Trachea (tissue), 1 donor: ENCODE measurements around the genes KLRG2 and HIPK2.

DNA sequence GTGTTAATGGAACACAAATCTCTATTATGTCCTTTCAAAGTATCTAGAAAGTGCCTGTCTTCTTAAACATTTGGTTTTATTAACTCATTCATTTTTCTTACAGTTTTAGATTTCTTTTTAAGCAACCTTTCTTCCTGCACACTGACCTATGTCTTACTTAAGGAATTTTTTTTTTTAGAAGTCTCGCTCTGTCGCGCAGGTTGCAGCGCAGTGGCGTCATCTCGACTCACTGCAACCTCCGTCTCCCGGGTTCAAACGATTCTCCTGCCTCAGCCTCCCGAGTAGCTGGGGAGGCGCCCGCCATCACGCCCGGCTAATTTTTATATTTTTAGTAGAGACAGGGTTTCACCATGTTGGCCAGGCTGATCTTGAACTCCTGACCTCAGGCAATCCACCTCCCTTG is 1.2 kb upstream of the LUC7L2 start:
- PRO-cap = no peak

DNA sequence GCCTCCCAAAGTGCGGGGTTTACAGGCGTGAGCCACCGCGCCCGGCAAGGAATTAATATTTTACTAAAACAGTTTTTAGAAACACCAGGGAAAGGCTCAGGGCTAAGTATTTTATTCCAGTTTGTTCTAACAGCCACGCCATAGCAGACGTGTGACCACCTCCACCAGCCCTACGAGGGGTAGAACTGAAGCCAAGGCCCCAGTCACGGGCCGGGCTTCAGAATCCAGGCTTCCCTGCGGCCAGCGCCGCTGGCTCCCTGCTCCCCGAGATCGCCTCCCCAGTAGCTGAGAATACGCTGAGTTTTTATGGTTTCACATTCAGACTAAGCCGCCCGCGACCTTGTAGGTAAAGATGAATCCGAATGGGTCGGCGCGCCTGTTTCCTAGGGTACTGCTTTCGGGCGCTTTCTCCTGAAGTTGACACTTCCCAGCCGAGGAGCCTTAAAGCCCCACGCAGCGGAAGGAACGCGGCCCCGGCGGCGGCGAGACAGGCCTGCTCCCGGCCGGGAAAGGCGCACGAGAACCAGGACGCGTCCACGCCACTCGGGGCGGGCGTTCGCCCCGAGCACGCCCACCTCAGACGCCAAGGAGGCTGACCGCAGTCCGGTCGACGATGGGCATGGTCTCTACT is 645 bp upstream of the LUC7L2 start:
- PRO-cap = bidirectional peak, plus-strand start at position 579 of the sequence, minus-strand start at position 495 of the sequence

DNA sequence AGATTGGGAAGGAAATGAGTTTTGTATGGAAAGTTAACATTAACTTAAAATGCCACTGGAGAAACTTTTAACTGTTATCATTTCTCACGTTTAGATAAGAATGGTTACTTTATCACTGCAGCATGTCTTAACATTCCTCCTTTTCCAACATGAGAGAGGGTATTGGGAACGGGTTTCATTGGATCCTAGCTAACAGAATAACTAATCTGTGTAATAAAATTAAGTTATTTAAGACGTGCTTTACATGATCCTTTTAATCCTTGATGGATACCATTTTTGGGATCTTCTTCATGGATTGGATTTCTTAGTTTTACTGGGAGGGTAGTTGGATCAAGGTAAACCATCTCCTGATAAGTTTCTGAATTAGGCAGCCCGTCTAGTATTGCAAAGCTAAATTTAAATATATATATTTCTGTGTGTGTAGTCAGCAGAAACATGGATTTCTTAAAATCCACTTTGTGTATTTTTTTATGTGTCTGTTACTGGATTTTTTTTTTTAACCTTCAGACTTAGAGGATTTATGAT is 2.0 kb downstream of the LUC7L2 start:
- PRO-cap = no peak

GRCh38 chr7:139384124-139384498 is 24.4 kb downstream of the LUC7L2 start:
- PRO-cap = no peak

DNA sequence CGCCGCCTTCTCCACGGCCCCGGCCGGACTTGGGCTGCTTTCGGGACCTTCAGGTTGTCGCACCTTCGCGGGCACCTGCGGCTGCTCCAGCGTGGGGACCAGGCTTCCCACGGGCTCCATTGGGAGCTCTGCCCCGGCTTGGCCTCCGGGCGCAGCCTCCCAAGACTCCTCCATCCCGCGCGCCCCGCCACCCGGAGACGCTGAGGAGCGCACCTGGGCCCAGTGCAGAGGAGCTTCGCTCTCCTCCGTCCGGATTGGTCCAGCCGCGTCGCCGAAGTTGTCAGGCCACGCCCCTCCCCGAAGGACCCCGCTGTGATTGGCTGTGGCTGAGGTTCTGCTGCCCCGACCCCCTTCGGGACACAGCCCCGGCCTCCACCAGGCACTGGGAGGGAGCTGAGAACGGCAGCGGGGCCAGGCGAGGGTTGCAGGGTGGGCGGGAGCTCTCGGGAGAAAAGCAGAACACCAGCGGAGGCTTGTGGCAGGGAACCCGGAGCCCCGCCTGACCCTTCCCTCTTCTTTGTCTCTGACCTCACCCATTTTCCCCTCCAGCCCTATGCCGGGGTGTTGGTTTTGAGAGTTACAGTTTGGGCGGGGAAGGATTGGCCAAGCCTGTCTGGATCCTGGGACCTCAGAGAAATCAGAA is at the start of gene KLRG2:
Gene KLRG2 (minus strand): TSS at position 205 of the 643 bp plus-strand sequence.
- PRO-cap = bidirectional peak, plus-strand start at position 382 of the sequence, minus-strand start at position 202 of the sequence

DNA sequence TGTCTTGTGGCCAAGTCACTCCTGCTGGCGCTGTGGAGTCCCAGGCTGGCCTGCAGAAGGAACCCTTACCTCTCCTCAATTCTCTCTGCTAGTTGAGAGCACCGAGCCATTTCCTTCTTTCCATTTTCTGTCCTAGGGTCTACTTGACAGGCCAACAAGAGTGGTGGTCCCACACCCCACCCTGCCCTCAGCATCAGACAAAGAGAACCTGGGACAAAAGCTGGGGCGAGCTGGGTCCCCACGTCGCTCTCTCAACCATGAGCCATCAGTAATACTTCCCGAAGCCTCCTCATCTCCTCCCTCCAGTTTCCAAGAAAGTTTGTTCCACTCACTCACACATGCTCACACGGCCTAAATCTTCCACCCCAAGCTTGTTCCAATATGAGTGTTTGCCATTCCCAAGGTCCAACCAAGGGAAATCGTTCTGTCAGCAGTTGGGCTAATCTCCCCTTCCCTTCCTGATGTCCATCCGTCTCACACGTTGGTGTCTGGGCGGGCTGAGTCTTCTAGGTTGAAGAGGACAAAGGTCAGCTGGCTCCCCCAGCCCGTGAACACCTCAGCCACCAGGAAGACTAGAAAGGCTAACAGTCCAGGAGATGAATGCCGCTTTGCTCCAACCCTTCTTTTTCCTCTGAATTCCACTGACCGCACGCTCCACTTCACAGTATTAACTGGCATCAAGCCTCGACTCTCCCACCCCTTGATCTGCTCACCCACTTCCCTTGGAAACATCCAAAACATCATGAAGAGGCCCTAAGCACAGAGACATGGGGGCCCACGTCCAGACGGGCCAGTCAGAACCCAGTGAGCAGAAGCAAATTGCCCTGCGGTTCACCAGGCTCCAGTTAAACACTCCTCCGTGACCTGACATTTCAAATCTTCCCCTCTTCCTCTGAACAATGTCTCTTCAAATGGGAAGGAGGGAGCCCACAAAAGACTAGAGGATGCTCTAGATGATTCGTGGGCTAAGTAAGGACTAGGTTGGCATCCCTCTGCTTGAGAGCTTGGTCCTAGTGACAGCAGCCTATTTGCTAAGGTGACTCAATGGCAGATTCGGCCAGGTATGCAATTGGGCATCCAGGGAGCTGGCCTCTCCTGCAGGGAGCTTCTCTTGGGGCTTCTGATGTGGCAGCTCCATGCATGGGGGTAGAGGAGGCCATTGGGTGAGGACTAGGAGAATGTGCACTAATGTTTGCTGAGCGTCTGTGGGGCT is 44.6 kb downstream of the CLEC2L start:
- PRO-cap = no peak

- PRO-cap = no peak
These were observed 112.2 kb downstream of the CLEC2L start for GRCh38 chr7:139635181-139636506.

GRCh38 chr7:139646921-139647552 is 123.6 kb downstream of the CLEC2L start:
- PRO-cap = no peak

- PRO-cap = unidirectional peak, minus-strand start at chr7:139777707; bidirectional peak, plus-strand start at chr7:139778112, minus-strand start at chr7:139778026
These were observed at the start of gene HIPK2 for GRCh38 chr7:139777579-139778425. Gene HIPK2 (minus strand): TSS chr7:139777998.

DNA sequence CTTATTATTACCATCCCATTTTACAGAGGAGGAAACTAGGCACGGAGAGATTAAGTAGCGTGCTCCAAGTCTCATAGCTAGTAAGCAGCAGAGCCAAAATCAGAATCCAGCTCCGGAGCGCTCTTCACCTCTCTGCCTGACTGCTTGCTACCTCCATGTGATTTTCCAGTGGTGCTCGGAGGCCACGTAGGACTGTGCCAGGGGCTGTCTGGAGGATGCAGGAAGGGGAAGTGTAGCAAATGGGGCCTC is 108.5 kb downstream of the TBXAS1 start:
- PRO-cap = no peak

DNA sequence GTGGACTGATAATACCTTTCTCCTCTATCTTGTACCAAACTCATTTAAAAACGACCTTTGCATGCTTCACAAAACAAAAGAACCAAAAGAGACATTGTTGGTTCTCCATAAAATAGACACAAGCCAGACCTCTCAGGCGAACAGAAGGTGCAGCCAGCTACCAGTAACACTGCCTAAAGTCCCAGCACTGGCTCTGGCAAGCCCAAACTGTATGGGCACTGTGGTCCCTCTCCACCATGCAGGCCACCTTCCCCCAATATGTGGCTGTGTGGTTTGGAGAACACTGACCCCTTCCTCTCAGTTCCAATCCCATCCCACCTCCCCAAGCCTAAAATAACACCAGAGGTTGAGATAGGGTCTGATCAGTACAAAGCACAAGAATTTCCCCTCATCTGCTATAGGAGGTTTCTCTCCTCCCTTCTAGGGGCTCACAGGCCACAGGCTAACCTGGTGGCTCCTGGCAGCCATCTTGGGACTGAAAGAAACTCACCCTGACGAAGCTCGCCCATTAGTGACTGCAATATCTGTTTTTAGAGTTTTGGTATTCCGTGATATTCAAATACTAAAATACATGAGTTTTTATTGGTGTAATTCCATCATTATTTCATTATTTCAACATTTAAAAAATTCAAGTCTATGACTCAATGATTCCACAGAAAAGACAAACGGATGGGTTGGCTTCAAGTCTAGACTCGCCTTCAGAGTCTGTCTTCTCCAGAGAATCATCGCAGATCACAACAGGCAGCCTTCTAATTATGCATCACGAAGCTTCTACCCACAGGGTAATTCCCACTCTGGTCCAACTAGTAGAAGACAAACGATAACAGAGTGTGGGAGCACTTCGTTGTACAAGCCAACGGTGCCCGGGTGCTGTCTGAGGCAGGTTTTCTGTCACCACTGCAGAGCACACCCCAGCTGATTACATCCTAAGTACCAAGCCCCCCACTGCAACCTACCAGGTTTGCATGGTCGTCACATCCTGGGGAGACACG is 29.2 kb downstream of the PARP12 start:
- PRO-cap = no peak

GRCh38 chr7:140088633-140089349 is 26.0 kb upstream of the PARP12 start:
- PRO-cap = no peak

GRCh38 chr7:140099432-140100339 is 36.9 kb upstream of the PARP12 start:
- PRO-cap = no peak

GRCh38 chr7:140110667-140111476 is 48.1 kb upstream of the PARP12 start:
- PRO-cap = no peak

- PRO-cap = bidirectional peak, plus-strand start at chr7:140231673, minus-strand start at chr7:140231536
These were observed 54.3 kb upstream of the KDM7A start for GRCh38 chr7:140230810-140231780.

GRCh38 chr7:140567477-140568068 is 73.0 kb downstream of the DENND2A start:
- PRO-cap = no peak

DNA sequence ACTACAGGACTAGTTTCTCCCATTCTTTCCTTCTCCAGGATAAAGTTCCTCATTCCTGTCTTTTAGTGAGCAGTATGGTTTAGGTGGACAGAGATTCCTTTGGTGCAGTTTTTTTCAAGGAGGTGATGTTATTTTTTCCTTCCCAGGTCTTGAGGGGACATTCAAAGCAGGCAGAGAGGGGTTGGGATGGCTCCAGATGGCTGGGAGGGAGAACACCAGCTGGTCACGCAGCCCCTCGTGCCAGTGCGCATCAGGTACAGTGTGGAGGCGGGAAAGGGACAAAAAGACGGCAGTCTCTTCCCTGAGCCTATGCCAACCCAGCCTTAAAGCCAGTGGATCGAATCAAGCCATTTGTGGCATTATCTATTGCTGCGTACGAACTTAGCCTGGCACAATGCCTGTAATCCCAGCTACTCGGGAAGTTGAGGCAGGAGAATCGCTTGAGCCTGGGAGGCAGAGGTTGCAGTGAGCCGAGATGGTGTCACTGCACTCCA is 580 bp upstream of the NDUFB2 start:
- PRO-cap = no peak

DNA sequence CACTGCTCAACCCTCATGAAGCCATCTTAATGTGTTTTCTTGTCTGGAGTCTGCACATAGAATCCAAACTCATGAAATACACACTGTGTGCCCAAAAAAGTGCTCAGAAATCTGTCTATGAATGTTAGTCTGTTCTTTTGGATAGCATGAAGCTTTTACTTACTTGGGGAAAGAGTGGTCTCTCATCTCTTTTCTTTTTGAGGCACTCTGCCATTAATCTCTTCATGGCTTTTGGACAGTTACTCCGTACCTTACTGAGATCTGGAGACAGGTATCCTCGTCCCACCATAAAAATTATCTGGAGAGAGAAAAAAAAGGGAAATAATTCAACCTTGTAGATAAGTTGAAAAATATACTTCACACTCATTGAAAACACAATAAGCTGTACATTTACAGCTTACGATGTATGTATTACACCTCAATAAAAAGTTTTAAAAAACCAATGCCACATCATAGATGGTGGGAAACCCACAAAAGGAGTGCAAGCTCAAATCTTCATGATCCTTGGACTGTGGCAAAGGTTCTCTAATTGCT is 43.2 kb downstream of the NDUFB2 start:
- PRO-cap = no peak

DNA sequence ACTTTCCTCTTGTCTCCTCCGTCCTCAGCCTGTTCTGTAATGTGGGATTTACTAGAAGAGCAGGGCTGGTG is 263 bp upstream of the BRAF start:
- PRO-cap = no peak

- PRO-cap = no peak
These were observed 184.3 kb upstream of the AGK start for GRCh38 chr7:141366914-141367366.